Pulmonary artery (tissue), 1 donor: ENCODE measurements around a stretch of chr20.

- PRO-cap, result no peak
Measured at GRCh38 chr20:50112079-50113028, 596 bp downstream of the UBE2V1 start.

- PRO-cap, result no peak
Measured at GRCh38 chr20:50186190-50186607, 4.4 kb upstream of the CEBPB start.

- PRO-cap, result bidirectional peak, plus-strand start at chr20:50286838, minus-strand start at chr20:50286742
Measured at GRCh38 chr20:50286448-50287091, 95.9 kb downstream of the CEBPB start.

DNA sequence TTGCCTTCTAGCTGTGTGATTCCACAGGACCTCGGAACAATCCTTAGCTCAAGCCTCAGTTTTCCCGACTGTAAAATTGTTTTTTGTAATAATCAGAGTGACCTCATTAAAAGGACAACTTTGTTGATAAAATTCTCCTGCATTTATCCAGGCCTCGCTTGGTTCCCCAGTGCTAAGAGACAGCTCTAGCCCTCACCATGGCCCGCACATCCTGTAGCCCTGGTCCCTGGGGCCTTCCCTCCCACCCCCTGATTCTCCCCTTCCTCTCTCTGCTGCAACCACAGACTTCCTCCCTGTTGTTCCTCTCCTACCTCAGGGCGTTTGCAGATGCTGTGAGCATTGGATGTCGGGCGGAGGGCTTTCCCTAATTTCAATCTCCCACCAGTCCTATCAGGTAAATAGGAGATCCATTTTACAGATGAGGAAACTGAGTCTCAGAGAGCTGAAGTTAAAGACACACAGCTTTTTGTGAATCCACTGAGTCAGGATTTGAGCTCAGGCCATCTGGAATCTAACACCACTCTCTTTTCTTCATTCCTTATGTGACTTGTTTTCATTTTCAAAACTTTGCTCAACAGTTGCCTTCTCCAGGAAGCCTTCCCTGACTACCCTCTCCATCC, 106.9 kb downstream of the CEBPB start:
- PRO-cap, result no peak

- PRO-cap, result no peak
Measured at GRCh38 chr20:50333868-50334468, 143.3 kb downstream of the CEBPB start.

DNA sequence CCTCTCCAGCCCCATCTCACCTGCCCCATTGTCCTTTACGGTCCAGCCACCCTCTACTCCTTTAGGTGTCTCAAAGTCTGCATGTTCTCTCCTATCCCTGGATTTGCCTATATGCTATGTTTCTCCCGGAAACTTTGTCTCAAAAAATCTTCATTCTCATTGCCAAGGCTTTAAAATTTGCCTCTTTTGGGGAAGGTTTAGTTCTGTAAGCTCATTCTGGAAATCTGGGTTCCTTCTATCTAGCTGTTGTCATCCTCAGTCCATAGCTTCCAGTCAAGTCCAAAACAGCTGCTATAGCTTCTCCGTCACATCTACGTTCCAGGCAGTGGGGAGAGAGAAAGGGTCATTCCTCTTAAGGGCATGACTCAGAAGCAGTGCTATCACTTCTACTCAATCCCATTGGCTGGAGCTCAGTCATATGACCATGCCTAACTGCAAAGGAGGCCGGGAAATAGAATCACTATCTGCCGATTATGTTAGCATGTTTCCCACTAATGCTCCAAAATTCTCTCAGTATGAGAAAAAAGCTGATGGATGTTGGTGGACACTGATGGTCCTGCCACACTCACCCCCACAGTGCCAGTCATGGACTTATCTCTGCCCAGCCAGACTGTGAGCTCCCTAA, 141.4 kb upstream of the PTPN1 start:
- PRO-cap, result no peak

DNA sequence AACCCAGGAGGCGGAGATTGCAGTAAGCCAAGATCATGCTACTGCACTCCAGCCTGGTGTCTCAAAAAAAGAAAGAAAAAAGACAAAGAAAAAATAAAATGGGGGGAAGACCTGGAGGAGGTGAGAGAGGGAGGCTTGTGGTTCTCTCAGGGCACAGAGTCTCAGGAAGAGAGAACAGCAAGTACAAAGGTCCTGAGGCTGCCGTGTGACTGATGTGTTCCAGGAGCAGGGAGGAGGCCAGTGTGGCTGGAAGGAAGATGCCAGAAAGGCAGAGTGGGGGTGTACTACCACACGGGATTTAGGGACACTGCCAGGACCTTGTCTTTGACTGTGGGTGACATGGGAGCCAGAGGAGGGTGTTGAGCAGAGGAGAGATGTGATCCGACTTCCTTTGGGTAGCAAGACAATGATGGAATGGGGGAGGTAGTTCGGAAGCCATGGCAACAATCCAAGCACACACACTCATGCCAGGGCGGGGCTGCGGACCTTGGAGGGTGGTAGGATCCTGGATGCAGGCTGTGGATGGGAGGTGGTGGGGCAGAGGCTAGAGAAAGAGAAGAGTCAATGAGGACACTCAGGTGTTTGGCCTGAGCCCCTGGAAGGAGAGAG, 136.4 kb upstream of the PTPN1 start:
- PRO-cap, result no peak

DNA sequence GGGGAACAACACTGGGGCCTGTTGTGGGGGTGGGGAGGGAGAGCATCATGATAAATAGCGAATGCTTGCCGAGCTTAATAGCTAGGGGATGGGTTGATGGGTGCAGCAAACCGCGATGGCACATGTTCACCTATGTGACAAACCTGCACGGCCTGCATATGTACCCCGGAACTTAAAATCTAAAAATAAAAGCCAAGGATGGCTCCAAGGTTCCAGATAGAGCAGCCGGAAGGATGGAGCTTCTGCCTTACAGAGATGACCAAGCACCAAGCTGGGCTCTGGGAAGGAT, 109.3 kb upstream of the PTPN1 start:
- PRO-cap, result no peak

DNA sequence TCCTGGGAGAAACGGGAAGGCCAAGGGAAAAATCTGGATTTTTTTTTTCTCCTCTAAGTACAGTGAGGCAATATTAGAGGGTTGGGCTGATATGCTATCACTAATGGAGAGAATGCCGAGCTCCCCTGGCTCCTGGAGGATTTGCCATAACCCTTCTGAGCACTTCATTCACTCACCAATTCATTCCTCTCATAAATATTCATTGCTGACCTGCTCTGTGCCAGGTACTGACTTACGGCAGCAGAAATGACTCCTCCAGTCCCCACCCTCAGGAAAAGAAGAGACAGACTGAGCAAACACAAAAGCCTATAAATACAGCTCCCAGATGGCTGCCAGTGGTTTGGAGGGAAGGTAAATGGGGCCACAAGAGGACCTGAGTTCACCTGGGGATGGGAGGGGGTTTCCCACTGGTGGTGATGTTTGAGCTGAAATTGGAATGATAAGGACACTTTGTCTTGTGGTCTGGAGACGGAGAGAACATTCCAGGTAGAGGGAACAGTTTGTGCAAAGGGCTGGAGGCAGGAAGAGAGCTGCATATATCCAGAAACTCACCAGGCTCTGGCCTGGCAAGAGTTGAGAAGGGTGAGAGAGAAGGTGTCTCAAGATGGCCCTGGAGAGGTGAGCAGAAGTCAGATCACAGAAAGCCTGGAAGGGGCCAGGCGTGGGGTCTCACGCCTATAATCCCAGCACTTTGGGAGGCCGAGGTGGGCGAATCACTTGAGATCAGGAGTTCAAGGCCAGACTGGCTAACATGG, 87.8 kb upstream of the PTPN1 start:
- PRO-cap, result no peak

DNA sequence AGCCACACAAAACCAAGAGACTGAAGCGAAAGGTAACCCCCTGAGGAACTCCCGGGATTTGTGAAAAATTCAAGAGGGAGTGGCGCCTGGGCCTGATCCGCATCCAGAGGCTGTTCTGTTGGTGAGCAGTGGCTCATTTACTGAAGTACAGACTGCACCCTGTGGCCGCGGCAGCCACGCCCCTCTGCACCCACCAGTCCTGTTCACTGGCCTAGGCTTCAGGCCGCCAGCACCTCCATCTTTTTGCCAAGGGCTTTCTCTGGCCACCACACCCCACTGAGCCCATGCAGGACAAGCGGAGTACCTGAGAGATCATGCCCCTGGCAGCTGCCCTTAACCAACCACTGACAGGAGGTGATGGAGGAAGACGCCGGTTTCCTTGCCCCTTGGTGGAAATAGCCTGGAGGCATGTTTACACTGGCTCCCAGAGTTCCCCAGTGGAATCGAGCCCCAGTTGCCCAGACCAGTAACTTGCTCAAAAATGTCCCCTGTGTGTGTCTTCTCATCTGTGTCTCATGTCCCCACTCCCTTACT, 79.0 kb upstream of the PTPN1 start:
- PRO-cap, result no peak

- PRO-cap, result no peak
Measured at GRCh38 chr20:50501767-50502529, 8.2 kb upstream of the PTPN1 start.

- PRO-cap, result no peak
Measured at GRCh38 chr20:50537793-50538605, 27.8 kb downstream of the PTPN1 start.

- PRO-cap, result no peak
Measured at GRCh38 chr20:50895420-50895922, 35.8 kb downstream of the ADNP start.

- PRO-cap, result no peak
Measured at GRCh38 chr20:50913953-50914633, 17.1 kb downstream of the ADNP start.

DNA sequence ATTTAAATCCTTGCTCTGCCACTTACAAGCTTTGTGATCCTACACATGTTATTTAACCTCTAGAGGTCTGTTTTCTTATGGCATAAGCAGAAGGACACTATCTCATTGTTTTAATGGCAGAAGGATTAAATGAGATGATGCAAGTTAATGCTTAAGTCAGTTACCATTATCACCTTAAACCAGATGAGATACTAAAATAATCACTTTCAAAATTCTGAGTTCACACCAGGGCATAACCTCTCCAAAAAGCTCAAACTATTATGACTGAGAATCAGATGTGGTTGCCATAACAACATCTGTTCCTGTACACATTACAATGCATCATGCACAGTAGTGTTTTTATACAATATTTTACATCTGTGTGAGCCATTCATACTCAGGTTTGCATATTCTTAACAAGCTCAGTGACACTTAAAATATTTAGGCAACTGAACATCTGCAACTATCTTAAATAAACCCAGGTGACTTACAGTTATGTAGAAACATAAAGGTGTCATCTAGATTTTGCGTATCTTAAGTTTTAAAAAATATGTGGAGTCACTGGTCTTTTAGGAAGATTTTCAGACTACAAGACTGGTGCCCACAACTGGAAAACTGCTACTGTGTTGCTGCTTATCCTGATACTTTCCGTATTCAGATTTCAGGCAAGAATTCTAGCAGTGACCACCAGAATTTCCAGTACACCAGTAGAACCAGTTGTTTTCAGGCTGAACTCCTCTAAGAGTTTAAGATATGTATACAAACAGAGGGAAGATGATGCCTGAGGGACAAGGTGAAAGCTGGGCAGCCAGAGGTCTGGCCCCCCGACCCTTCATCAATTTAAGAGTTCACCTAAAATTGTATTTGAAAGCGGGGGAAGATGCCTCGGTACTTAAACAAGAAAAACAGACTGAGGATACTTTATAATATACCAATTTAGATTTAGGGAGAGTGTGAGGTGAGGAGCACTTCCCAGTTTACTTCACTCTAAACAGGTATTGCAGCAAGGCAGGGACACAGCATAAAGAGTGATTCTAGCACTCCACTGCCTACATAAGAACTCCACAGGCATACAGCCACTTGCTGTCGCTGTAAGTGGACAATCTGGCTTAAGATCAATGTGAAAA, 9.9 kb downstream of the ADNP start:
- PRO-cap, result no peak

GRCh38 chr20:50929913-50930109, 1.4 kb downstream of the ADNP start:
- PRO-cap, result no peak

DNA sequence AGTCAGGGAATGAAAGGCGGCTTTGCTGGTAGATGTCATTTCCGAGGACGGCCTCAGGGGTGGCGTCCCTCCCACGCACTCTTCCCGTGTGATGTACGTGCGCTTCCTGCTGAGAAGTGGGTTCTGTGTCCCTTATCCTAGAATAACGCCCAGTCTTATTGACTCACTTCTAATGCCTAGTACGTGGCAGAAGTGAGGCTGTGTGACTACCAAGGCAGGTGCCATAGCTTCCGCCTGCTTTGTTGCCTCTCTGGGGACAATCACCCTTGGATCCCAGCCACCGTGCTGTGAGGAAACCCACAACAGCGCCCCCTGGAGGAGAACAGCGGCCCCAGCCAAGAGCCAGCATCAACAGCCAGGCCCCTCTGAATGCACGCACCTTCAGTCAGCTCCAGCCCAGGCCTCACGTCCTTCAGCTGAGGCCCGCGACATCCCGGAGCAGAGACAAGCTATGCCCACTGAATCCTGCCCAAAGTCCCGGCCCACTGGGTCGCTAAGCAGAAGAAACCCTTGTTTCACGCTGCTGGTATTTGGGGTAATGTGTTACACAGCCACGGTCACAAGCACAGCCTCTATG, 224.3 kb downstream of the NFATC2 start:
- PRO-cap, result no peak

GRCh38 chr20:51365799-51366930, 176.4 kb downstream of the NFATC2 start:
- PRO-cap, result no peak

- PRO-cap, result no peak
Measured at GRCh38 chr20:51402141-51402550, 140.4 kb downstream of the NFATC2 start.

DNA sequence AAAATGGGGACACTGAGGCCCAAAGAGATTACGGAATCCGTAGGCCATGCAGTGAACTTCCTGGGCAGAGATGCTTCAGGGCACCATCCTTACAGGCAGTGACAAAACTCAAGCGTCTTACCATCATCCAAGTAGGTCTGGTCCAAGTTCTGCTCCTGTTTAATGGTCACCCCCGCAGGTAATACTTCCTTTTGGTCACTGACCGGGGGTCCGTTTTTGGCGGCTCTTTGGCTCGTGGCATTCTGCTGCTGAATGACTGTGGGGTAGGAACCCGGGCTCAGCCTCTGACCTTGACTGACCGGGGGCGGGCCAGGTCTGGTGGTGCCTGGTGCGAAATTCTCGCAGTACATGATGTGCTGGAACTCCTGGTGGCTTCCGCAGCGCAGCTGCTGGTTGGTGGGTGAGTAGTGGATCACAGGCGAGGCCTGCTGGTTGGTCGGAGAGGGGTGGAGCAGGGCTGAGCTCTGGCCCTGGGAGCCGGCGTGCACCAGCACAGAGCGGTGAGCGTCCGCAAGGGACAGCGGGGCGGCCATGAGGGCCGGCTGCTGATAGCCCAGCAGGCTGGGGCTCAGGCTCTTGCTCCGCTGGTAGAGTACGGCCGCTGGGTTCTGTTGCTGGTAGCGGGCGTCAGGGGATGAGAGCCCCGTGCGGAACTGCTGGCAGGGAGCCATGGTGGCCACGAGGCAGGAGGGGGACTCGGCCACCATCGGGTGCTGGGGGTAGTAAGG, 110.4 kb downstream of the NFATC2 start:
- PRO-cap, result no peak